CMK (cell line): ENCODE results near the genes HOMER2 and PDE8A.

DNA sequence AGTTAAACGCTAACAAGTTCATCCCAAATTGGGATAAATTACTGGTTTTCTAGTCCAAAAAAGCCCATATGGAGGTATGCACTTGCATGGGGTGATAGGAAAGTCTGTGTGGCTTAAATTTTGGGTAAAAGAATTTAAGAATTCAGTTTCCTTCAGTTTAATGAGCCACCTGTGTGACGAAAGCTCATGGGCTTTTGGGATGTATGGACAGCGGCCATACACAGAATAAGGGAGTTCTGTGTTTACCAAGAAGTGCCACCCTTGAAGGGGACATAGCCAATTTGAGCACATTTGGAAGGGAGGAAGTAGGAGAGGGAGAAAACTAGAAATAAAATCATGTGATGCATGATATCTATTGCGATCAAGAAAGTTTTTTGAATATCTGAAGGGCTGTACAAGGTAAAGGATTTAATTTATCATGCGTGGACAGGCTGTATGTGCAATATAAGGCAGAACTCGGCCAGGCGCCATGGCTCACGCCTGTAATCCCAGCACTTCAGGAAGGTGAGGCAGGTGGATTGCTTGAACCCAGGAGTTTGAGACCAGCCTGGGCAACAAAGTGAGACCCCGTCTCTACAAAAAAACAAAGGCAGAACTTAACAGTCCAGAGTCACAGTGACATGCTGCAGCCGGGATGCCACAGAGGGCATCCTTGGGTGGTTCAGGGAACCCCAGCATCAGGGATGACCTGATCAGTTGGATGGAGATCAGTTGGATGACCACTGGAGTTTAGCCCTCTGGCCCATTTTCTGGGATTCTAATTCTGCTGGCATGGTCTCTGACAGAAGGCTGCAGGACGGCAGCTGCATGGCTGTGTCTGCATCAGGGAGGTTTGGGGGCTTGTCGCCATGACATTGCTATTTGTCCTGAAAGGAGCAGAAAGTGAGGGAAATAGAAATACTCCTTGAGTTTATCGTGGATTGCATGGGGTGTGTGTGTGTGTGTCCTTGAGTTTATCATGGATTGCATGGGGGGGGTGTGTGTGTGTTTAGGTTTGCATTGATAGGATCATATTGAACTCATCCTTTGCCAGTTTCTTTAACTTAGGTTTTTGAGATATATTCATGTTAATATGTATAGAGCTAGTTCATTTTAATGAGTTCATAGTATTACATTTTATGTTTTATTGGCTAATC, 19.7 kb downstream of the WHAMM start:
- RRBS: no CpG with 5 or more reads among the region's 13 CpGs

GRCh38 chr15:82832001-82832200, 22.5 kb downstream of the WHAMM start:
- RRBS: no CpG with 5 or more reads among the region's 3 CpGs

DNA sequence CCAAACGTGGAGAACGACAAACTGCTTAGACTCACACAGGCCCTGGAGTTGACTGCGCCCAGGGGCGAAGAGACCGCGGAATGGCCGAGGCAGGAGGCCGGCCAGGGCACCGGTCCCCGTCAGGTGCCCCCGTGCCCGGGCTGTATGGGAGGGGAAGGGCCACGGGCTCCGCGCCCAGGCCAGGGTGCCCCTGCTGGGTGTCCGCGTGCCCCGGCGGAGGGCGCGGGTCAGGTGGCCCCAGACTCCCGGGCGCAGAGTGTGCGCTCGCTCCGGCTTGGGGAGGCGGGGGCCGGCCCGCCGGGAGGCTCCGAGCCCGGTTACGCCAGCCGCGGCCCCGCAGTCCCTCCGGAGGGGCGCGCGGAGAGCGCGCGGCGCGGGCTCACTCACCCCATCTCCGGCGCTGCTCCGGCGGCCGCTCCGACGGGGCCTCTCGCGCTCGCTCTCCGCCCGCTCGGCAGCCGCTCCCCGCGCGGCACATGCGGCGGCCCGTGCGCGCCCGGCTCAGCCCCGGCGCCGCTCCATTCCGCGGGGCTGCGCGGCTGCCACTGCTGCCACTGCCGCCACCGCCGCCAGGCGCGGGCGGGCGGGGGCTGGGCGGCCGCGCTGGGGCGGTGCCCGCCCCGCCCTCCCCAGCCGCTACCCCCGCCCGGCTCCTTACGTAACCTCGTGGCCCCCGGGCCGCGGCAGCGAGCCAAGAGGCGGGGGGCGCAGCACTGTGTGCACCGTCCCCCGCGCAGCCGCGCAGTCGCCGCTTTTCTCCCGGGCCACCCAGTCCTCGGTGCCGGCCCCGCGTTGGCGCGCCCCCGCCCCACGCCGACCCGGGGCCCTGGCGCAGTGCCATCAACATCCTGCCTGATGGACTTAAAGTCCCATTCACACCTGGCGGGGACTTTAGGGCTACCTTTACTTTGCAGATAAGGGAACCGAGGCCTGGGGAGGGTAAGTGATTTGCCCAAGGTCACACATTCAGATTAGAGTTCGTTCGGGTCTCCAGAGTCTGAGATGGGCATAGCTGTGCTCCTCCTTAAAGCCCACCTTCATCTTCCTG, at the start of gene HOMER2:
Gene HOMER2, minus strand, starts transcription at position 577 of the 1,048 bp plus-strand sequence.
- RRBS: 7% methylated on average over 59 of the region's 122 CpGs

DNA sequence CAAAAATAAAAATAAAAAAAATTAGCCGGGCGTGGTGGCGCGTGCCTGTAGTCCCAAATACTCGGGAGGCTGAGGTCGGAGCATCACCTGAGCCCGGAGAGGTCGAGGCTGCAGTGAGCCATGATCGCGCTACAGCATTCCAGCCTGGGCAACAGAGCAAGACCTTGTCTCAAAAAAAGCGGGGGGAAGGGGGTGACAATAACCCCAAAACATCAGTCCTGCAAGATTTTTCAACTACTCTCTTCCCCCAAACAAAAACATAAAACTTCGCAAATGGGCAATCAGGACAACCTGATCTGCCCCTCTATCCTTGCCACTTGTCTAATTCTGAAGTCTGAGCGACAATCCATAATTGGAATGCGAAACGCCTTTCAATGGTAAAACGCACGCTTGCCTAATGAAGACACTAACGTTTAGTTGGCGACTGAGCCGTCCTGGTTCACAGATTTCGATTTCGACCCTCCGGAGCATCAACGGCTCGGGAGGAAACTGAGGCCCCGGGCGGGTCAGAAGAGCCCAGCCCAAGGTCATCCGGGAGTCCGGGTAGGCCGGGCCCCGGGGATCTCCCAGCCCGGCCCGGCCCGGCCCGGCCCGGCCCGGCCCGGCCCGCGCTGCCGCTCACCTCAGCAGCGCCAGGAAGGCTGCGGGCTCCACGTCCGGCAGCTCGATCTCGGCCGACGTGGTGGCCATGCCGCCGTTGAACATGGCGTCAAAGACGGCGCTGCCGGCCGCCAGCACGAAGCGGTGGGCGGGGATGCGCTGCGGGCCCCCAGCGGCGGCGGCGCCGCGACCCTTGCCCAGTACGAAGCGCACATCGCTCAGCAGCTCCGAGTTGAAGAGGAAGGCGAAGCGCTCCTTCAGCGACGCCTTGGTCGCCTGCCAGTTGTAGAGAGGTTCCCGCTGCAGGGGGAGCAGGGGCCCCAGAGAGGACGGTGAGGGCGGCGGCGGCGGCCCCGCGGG, 643 bp downstream of the BTBD1 start:
- RRBS: 2% methylated on average over 22 of the region's 84 CpGs

- RRBS: no CpG with 5 or more reads among the region's 5 CpGs
These were observed 165.8 kb downstream of the ADAMTSL3 start for GRCh38 chr15:83819667-83820152.

DNA sequence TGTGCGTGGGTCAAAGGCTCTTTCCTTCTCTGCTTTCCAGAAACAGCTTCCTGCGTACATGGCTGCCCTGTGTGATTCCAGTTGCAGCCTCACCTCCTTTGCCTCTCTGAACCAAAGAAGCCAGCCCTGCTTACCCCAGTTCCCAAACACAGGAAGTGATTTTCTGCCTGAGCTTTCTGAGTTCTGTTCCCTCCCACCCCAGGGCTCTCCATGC, 15.4 kb downstream of the ZSCAN2 start:
- RRBS: no CpG with 5 or more reads among the region's 2 CpGs

GRCh38 chr15:84735694-84736139, 12.7 kb upstream of the ZNF592 start:
- RRBS: no CpG with 5 or more reads among the region's 8 CpGs

DNA sequence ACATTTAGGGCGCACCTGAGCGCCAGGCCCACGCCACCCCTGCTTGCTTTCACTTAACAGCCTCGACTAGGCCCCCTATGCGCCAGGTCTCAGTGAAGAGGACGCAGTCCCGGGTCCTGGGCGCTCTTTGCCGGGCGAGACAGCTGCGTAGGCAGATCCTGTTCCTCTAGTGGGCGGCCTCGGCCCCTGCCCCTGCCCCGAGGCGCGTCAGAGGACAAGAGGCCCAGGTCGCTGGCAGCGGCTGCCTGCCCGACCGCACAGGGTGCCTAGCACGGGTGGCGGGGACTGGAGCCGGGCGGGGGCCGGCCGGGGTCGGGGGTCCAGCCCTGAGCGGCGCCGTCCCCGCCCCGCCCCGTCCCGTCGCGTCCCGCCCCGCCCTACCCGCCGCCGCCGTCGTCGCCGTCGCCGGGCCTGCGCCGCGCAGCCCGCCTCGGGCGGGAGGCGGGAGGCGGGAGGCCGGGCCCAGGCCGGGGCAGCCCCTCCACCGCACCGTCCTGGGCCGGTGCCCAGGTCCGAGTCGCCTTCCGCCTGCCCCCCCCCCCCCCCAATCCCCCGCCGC, 373 bp upstream of the ZNF592 start:
- RRBS: 1% methylated on average over 29 of the region's 65 CpGs

GRCh38 chr15:84750274-84750997, 2.0 kb downstream of the ZNF592 start:
- RRBS: no CpG with 5 or more reads among the region's 5 CpGs

DNA sequence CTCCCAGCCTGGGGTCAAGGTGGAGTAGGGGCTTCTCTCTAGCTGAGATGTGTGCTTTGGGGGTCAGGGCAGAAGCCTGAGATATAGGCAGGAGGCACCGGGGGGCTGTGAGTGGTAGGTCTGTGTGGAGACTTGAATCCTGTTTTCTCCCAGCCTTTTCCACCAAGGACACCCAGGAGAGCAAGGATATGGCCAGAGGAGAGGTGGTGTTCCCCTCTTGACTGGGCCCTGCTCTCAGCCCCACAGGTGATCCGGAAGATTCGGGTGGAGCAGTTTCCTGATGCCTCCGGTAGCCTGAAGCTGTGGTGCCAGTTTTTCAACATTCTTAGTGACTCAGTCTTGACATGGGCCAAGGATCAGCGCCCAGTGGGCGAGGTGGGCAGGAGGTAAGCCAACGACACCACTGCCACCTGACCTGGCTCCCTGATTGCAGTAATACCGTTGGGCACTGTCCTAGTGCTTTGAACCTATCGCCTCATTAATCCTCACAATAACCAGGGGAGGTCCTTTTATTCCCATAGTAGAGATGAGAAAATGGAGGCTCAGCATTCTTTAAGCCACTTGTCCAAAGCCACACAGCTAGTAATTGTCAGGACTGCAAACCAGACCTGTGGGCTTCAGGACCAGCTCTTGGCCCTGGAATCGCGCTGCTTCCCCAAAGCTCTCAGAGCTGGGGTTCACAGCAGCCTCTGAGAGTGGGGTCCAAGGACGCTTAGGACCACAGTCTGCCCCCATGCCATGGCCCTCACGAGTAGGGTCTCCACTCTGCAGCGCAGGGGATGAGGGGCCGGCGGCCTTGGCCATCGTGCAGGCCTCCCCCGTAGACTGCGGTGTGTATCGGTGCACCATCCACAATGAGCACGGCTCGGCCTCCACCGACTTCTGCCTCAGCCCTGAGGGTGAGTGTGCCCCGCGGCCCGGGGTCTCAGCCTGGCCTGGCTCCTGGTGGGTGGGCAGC, 25.2 kb upstream of the SLC28A1 start:
- RRBS: no CpG with 5 or more reads among the region's 26 CpGs

DNA sequence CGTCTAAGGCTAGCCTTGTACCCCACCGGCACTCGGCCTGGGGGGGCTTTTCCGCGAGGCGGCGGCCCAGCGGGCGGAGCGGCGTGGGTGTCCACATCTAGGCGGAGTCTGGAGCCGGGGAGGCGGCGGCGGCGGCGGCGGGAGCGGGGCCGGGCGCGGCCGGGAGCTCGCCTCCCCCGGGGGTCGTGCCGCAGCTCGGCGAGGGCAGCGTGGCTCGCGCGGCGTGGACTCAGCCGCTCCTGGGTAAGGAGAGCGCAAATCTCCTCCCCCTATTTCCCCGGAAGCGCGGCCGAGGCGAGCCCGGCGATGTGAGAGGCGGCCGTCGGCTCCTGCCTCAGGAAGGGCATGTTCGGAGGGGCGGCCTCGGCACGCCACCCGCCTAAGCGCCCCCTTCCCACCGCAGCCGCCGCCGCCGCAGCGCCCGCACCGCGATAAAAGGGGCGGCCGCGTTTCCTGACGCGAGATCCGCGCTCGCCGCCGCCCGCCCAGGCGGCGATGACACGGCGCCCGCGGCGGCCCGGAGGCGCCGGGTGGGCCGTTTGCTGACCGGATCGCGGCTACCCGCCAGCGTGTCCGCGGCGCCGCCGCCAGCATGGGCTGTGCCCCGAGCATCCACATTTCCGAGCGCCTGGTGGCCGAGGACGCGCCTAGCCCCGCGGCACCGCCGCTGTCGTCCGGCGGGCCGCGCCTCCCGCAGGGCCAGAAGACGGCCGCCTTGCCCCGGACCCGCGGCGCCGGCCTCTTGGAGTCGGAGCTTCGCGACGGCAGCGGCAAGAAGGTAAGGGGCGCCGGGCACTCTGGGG, at the start of gene PDE8A:
Gene PDE8A, plus strand, starts transcription at position 286 of the 803 bp plus-strand sequence.
- RRBS: 3% methylated on average over 47 of the region's 124 CpGs

DNA sequence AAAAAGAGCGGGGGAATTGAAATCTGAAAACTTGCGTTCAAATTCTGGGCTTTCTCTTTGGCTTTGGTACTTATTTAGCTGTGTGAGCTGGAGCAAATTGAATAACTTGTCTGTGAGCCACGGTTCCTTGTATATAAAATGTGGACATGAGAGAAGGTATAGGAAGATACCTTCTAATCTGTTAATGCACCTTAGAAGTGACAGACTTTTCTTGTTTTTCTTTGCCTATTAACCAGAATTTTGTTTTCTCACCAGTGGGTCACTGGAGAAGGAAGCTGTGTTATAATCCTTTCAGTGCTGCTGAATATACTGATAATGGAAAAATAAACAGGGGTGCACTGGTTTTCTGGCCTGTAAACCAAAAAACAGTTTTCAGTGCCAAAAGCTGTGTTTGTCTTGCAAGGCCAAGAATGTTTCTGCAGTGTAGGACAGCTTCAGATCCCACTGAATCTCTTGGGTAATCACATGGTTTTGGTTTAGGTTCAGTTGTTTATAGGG, 18.4 kb downstream of the PDE8A start:
- RRBS: no CpG with 5 or more reads among the region's 3 CpGs

DNA sequence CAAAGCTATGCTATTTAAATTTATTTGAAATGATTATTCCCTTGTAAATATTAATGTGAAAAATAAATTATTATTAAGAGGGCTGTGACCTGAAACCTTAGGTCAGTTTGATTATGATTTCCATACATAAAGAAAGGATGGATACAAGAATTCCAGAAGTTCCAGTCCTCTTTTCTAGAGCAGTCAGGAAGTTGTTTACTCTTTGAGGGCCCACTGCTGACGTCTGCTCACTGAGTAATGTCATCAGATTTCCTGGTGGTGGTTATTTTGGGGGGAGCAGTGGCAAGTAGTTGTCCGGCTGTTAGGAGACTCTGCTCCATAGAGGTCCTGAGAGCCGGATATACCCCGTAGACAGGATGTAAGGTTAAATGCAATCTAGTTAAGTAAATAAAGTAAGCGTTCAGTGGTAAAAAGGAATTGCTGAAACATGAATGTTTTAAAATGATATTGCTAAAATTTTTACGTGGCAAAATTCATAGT, 65.5 kb downstream of the PDE8A start:
- RRBS: no CpG with 5 or more reads among the region's 6 CpGs

DNA sequence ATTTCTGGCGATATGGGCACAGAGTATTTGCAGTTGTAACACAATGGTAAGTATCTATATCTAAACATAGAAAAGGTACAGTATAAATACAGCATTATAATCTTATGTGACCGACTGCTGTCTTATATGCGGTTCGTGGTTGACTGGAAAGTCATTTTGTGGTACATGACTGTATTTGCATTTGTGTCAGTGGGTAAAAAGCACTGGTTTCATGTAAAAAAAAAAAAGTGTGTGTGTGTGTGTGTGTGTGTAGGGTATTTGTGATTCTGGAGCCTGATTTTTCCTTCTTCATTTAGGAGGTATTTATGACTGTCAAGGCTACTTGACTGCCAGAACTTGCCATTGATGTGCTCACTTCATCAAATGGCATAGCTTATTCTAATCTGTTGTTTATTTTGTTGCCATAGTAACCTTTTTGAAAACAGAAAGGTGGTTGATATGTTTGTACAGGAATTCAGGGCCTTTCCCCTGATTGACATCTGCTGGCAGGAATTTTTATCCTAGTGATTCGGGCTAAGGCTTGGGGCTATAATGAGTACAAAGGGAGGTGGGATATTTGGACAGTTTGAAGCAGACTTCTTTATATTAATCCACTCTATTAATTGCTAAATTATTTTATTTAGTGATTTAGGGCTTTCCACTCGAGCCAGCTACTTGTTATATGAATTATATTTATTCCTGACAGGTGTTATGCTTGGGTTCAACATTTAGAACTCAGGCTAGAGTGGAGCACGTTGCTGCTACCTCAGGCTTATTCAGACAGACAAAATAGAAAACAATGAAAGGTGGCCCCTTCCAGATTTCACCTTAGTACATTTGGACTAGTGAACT, 63.4 kb downstream of the AKAP13 start:
- RRBS: no CpG with 5 or more reads among the region's 7 CpGs

GRCh38 chr15:85474782-85475326, 94.5 kb downstream of the AKAP13 start:
- RRBS: no CpG with 5 or more reads among the region's 8 CpGs

DNA sequence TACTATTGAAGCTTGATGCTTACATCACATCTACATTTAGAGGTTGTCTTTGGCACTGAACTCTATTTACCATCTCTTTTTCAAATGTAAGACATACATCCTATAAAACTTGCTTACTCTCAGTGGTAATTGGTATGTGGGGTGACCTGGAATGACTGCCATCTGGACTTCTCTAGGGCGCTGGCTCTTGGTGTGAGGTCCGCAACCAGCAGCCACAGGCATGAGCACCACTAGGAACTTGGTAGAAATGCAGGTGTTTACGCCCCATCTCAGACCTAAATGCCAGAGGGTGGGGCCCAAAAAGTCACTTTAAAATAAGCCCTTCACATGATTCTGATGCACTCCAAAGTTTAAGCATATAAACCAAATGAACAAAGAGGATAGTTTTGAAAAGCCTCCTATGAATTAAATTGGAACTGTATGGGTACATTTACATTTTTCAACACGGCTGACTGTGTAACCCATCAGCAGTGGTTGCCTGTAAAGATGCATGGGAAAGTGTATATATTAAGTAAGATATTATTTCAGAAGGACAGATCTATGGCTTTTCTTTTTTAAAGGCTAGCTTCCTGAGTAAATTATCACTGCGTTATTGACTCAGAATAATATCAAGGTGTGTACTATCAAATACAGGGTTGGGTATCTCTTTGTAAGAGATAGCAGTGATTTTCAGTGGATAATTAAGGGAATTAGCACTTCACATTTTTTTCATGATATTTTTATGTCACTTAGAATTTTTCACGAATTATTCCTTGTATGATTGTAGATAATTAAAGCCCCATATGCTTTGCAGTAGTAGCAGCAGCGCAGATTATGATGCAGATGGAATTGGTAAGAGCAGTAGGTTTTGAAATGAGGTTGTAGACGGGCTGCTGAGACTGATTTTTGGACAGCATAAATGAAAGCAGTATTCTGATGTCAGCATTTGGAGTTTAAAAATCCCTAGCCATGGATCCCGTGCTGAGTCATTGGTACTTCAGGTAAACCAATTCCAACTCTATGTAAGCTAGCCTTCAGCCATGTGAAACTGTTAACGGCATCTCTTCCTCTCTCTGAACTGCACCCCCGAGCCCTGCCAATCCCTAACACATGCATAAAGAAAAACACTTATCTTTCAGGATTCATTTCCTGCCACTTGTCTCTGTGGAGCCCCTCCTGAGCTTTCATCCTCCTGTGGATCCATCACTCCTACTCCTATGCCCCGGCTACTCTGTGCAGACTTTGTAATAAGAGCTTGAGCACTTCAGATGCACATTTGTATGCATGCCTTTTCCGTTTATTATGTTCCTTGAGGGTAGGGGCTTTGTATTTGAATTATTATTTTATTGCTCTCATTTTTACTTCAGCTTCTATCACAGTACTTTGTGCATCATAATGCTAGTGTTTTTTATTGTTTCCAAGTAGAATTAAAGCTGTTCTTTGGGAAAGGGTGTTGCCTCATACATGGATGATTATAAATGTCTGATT, 118.7 kb downstream of the AKAP13 start:
- RRBS: no CpG with 5 or more reads among the region's 13 CpGs

DNA sequence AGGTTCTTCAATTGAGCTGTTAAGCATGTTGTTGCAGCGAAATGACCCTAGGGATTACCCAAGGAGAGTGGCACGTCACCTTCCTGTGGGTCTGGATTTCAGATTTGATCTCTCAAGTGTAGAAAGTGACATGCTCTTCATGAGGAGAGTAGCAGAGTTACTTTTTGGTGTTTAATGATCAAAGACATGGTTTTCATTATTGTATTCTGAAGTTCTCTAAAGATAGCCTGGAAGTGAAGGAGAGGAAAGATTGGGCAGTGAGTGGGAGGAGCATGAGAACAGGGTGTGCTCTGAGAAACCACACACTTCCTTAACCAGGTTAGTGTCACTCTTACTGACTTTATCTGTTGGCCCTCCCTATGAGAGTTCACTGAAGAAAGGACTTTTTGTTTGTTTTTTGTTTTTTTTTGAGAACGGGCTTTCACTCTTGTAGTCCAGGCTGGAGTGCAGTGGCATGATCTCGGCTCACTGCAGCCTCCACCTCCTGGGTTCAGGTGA, 153.7 kb downstream of the AKAP13 start:
- RRBS: no CpG with 5 or more reads among the region's 4 CpGs

- RRBS: no CpG with 5 or more reads among the region's 5 CpGs
These were observed 171.1 kb downstream of the KLHL25 start for GRCh38 chr15:85623308-85624306.

DNA sequence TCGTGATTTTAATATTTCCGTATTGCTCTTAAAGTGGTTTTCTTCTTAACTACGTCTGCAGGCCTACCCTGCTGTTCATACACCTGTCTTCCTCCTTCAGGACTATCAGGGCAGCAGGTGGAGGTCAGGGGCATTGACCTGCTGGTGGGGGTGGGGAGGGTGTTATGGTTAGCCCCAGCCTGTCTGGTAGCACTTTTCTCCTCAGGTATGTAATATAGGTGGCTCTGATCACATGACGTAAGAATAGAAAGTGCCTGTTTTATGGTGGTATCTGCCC, 86.4 kb downstream of the KLHL25 start:
- RRBS: no CpG with 5 or more reads among the region's 4 CpGs